ENCODE measurements around a stretch of chr7.

- PRO-cap: bidirectional peak, plus-strand start at chr7:44992352, minus-strand start at chr7:44992232
Measured at GRCh38 chr7:44991654-44992409, 8.2 kb upstream of the CCM2 start.

- PRO-cap: unidirectional peak, minus-strand start at chr7:44999381; bidirectional peak, plus-strand start at chr7:44999754, minus-strand start at chr7:44999566
Measured at GRCh38 chr7:44999301-45000059, 521 bp upstream of the CCM2 start.

DNA sequence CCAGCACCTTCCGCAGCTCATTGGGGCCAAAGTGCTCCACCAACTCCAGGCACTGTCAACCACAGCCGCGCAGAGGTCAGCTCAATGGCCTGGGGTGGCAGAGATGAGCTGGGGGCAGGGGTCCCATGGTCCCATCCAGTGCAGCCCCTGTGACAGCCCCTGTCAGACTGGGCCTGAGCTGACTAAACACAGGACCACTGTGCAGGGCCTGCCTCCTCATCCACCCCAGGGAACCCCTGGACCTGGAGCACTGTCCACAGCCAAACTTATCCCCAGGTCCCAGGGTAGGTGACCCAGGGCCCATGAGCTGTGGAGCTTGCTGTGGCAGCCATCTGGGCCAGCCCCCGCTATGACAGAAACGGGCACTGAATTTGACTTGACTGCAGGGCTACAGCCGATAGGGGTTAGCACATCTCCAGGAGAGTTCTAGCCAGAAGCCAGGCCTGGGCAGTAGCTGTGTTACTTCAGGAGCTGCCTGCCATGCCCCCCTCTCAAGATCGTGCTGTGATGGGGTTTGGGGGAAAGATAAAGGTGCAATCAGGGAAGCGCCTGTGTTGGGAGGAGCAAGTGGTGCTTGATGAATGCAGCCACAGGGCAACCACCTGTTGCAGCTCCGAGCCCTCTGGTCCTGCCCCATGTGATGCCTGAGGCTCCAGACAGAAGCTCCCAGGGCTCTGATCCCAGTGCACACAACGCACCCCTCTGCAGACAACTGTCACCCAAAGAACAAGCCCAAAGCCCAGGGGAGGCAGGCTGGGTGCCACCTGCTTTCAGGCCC lies 6.7 kb downstream of the TBRG4 start:
- PRO-cap: no peak

GRCh38 chr7:45148229-45148561 lies 9.4 kb upstream of the RAMP3 start:
- PRO-cap: no peak

DNA sequence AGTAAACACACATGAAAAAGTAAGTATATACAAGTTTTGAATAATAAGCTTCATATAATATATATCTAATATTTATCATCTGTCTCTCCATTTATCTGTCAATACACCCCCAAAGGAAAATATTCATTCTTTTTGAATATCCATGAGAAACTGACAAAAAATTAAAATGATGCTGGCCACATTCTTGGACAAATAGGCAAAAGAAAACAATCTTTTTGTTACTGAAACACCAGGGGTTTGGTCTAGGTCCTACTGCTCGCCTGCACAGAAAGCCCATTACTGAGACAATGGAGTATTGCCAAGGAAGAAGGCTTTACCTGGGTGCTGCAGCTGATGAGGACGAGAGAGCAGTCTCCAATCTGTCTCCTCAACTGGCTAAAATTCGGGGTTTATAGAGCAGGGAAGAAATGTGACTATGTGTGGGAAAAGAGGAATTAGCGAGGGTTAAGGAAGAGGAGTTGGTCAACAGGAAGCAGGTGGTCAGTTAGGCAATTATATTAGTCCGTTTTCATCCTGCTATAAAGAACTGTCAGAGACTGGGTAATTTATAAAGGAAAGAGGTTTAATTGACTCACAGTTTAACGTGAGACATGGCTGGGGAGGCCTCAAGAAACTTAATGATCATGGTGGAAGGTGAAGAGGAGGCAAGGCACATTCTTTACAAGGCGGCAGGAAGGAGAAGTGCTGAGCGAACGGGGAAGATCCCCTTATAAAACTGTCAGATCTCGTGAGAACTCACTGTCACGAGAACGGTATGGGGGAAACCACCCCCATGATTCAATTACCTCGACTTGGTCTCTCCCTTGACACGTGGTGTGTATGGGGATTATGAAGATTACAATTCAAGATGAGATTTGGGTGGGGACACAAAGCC lies 34.9 kb downstream of the RAMP3 start:
- PRO-cap: no peak

- PRO-cap: no peak
Measured at GRCh38 chr7:45719532-45720217, 145.5 kb downstream of the ADCY1 start.

- PRO-cap: no peak
Measured at GRCh38 chr7:45881712-45882488, 6.4 kb upstream of the IGFBP1 start.

GRCh38 chr7:45893115-45893647 lies 4.9 kb downstream of the IGFBP1 start:
- PRO-cap: no peak

- PRO-cap: no peak
Measured at GRCh38 chr7:45914734-45915205, 6.3 kb downstream of the IGFBP3 start.

DNA sequence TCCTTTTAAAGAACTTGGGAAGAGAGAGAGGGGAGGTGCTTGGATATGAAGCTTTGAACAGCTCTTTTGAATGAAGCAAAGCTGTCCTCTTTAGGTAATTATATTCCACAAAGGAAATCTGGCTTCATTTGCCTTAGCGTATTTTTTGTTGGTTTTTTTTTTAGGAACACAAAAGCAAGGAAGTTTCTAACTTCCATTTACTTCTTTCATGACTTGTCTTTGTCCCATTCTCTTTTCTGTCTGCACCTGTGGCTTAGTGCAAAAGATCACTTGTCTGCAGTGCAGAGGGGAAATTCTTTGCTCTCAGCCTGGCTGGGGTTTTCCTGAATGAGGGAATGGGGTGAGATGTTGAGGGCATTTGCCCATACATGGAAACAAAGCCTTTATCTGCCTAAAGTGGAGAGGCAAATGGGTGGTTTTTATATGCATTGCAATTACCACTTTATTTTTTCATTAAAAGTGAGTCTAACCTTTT lies 361.0 kb upstream of the IGFBP3 start:
- PRO-cap: no peak

DNA sequence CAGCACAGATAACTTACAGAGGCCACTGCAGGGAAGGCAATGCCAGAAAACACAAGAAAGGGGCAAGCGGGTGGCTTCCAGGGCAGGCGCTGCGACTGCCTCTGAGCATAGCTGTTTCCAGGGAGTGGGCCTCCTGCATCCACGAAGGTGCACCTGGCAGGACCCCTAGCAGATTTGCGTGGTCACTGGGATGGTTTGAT lies 433.7 kb upstream of the IGFBP3 start:
- PRO-cap: no peak

DNA sequence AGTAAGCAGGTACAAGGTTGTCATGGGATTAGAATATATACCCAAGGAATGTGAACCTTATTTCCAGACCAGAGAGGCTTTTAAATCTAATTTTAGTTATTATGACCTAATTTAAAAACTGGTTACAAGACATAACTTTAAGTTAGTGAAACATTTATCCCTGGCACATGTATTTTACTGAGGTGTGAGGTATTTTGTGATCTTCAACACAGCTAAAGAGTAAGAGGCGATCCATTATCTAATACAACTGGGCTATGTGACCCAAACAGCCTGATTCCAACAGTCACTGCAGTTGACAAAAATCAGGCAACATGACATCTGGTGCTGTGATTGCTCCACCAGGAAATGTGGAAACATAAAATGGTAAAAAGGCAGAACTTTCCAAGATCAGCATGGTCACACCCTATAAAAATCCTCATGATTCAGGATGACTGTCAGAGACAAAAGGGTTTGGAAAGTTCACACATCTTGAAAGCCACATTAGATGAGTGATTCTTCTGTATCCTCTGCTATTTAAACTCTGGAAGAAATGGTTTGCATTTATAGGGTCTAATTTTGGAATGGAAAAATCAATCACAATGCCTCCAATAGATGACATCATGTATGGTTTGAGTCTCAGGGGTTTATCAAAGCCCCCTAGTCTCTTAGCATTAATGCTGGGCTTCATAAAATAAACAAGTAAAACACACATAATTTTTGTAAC lies 662.5 kb upstream of the IGFBP3 start:
- PRO-cap: no peak

- PRO-cap: no peak
Measured at GRCh38 chr7:46603712-46604483, 682.8 kb upstream of the IGFBP3 start.

DNA sequence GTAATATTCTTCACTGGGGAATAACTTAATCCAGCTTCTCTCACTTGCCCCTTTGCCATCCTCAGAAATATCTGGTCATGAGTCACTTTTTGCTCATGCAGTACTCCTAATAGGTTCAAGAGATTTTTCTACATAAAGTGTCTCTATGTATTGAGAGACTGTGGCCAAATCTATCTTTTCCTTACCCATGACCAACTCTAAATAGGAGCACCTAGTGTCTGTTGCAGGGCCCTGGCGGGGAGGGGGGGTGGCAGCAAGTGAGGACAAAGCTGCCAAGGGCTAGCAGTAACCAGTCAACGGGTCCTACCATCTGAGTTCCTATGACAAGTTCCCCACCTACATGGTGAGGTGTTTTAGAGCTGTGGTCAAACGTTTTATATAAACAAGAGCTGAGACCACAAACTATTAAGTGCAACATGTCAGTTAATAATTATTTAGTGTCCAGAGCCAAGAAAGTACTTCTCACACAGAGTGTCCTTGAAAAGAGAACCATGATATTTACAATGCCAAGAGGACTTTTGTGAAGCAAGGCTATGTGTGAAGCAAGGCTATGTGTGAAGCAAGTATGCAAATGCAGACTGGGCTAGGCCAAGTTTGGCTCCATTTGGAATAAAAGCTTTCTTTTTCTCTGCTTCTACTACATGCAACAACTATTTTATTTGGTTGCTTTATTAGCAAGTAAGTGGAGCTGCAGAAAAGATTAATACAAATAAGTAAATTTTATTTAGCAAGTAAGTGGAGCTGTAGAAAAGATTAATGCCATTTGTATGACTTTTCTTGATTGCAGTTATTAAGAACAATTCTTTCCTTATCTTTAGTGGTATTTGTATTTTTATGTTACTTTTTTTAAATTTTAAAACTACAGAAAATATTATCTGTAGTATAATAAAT lies 434.6 kb downstream of the TNS3 start:
- PRO-cap: no peak

- PRO-cap: no peak
Measured at GRCh38 chr7:47218724-47219441, 363.0 kb downstream of the TNS3 start.

DNA sequence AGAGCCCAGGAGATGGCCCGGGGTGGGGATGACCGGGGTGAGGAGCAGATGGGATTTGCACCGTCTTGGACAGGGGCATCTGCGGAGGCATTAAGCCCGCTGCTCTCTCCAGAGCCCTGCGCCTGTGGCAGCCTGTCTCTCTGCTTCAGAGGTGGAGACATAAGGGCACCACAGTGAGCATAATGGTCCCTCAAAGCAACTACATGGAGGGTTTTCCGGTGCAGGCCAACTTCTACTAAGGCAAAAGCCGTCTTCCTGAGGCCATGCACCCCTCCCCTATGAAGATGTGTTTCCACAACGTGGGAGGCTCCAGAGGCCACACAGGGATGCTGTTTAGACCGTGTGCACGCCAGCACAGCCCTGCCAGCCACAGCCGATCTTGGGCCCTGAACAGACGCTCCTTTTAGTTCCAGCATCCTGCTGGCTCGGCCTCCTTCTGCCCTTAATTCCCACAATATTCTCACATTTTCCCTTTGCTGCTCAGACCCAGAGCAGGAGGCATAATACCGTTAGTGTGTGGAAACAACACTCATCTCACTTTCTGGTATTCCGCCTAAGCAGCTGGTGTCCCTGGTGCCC lies 267.1 kb downstream of the TNS3 start:
- PRO-cap: no peak

DNA sequence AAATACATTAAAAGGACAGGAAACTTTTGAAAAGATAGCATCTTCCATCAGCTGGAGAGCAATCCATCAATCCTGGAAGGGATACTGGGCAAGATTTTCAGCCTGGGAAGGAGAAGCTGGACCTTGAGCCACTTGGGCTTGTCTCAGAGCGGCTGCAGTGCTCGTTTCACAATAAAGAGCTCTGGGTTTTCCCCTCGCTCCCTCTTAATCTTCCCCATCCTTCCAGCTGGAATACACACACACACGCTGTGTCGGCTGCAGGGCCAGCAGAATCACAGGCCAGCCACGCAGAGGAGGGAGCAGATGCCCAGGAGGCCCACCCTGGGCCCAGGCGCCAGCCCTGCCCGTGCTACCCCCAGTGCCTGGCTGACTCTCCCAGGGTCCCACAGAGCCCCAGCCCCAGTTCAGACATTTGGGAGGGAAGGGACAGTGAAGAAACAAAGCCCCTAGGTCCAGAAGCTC lies 255.1 kb downstream of the TNS3 start:
- PRO-cap: no peak

DNA sequence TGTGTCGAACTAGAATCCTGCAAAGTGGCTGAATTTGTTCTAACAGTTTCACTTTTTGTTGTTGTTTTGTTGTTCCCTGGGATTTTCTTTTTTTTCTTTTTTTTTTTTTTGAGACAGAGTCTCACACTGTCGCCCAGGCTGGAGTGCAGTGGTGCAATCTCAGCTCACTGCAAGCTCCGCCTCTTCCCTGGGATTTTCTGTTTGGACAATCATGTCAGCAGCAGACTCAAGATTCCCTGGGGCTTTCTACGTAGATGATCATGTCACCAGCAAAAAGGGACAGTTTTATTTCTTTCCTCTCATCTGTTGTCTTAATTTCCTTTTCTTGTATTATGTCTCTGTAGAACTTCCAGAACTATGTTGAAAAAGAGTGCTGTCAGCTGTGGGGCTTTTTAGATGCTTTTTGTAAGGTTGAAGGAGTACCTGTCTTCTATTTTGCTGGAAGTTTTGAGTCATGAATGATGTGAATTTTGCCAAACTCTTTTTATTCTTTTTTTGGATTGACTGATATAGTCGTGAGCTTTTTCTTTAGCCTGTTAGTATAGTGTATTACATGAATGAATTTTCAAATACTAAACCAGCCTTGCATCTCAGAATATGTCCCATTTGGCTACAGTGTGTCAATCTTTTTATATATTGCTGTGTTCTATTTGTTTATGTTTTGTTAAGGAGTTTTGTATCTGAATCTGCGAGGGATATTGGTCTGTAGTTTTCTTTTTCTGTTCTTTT lies 241.3 kb downstream of the TNS3 start:
- PRO-cap: no peak

DNA sequence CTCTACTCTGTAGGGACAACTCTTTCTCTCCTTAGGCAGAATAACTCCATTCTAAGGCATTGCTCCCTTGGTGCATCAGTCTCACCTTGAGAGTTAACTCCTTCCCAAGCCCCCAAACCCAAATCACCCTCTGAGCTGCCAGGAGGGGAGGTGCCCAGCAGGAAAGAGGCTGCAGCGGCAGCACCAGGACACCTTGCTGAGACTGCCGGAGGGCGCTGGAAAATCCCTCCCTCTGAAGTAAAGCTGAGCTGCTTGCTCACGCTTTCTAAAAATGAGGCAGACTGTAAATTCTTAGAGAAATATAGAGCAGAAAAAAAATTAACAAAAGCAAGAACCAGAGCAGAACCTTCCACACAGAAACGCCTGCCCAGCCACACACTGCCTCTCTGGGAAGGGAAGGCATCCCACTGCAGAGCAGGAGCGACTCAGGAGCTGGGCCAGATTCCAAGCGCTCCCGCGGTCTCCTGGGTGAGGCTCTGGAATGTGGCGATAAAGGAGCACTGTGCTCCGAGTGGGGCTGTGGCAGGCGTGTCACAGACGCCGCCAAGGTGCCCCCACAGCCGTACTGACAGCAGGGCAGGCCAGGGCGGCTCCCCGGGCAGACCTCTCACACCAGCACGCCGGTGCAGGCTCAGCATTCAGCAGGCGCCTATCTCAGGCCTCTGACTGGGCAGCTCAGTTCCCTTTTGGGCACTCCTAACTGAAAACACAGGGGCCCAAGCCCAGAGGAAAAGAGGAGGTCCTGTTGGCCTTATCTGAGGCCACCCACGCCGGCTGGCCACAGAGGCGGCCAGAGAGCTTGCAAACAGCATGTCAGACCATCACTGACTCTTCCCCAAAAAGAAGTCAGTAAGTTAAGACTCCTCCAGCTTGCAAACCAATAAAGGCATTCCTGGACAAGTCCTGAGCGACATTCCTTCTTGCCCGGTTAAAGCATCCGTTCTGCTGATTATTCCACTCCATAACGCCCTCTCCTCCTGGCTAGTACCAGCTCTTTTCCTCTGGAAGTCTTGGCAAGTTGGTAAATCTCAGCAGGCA lies 202.0 kb downstream of the TNS3 start:
- PRO-cap: no peak

- PRO-cap: no peak
Measured at GRCh38 chr7:47477889-47478488, 103.9 kb downstream of the TNS3 start.